Thoracic aorta endothelial cell (primary cell): ENCODE results near the genes PLA2G10 and NOMO1.

GRCh38 chr16:12100107-12100463 is 123.6 kb downstream of the SNX29 start:
- CAGE, long polyA plus RNA, result no peak

- CAGE, long polyA plus RNA, result no peak
Observed at GRCh38 chr16:12289028-12289779, 312.7 kb downstream of the SNX29 start.

GRCh38 chr16:12535991-12536241 is 267.8 kb downstream of the CPPED1 start:
- CAGE, long polyA plus RNA, result no peak

GRCh38 chr16:12899663-12900110 is 1.7 kb upstream of the SHISA9 start:
- CAGE, long polyA plus RNA, result no peak

- CAGE, long polyA plus RNA, result no peak
Observed at GRCh38 chr16:13061816-13062256, 160.4 kb downstream of the SHISA9 start.

- CAGE, long polyA plus RNA, result no peak
Observed at GRCh38 chr16:14223110-14223798, 152.1 kb downstream of the MRTFB start.

- CAGE, long polyA plus RNA, result no peak
Observed at GRCh38 chr16:14292051-14292299, 220.9 kb downstream of the MRTFB start.

GRCh38 chr16:14303144-14303462 is 232.0 kb downstream of the MRTFB start:
- CAGE, long polyA plus RNA, result no peak

GRCh38 chr16:14308920-14309890 is 238.1 kb downstream of the MRTFB start:
- CAGE, long polyA plus RNA, result no peak

DNA sequence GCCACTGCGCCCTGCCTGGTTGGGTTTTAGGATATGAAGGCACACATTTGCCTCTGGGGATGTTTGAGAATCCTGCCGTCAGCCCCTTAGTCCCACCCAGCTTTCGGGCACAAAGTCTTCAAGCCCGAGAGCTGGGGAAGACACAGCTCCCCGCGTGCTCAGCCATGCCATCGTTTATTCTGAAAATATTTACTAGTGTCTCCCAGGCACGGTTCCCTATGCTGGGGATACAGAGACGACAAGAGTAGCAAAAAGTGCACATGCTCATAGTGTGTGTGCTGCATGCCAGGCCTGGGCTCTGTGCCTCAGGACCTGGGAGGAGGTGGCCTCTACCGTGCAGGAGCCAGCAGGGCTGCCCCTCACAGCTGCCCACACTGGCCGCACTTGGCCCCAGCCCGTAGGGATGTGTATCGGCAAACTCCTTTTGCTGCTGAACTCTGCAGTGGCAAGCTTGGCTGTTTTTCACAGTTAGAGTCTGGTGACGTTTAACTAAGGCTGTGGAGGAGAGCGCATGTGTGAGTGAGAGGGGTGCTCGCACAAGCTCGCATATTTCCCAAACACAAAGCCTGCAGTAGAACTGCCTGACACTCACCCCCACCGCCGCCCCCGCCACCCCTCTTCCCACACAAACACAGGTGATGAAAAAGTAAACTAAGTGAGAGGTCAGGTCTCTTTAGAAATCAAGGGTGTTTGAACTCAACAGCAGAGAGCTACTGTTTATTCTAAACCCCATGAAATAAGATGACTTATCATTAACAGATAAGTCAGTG is 266.4 kb downstream of the MRTFB start:
- CAGE, long polyA plus RNA, result no peak

- CAGE, long polyA plus RNA, result no peak
Observed at GRCh38 chr16:14560417-14560805, 69.6 kb downstream of the PARN start.

GRCh38 chr16:14694110-14694663 is at the start of gene PLA2G10:
Gene PLA2G10, minus strand, starts transcription at chr16:14694308.
- CAGE, long polyA plus RNA, result no peak

DNA sequence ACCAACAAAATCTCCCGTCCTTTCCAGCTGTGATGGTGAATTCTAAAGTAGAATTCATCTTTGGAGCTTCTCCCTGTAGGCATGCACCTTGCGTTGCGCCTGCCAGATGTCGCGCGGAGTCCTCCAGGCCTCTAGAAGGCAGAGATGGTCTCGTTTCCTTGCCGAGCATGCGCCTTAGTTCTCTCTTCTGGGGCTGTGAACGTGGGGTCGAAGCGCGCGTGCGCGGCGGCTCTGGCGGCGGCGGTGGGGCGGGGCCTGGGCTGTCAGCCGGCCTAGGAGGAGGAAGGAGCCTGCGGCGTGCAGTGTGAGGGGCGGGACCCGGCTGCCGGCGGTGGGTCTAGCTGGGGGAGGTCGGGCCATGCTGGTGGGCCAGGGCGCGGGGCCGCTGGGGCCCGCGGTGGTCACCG is at the start of gene NOMO1:
TSS of gene NOMO1 (plus strand) at position 228 of the 407 bp plus-strand sequence.
- CAGE, long polyA plus RNA, result no peak

- CAGE, long polyA plus RNA, result no peak
Observed at GRCh38 chr16:14988023-14988813, 13.4 kb downstream of the PDXDC1 start.

DNA sequence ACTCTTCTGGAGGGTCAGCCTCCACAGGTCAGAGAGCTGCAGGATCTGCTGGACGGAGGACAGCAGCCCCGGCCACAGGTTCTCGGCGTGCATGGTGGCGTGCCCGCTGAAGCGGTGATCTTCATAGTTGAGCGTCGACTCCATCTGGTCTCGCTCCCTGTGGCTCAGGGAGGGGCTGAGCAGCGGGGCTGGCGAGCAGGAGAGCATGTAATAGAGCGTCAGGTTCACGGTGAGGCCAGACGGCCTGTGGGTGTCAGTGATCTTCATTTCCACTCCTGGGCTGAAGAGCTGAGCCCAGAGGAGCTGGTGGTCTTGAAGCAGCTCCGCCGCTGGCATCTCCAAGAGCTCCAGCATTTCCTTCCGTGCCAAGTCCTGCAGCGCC is 14.0 kb downstream of the PDXDC1 start:
- CAGE, long polyA plus RNA, result no peak

- CAGE, long polyA plus RNA, result no peak
Observed at GRCh38 chr16:15060409-15061684, 5.0 kb upstream of the NTAN1 start.

DNA sequence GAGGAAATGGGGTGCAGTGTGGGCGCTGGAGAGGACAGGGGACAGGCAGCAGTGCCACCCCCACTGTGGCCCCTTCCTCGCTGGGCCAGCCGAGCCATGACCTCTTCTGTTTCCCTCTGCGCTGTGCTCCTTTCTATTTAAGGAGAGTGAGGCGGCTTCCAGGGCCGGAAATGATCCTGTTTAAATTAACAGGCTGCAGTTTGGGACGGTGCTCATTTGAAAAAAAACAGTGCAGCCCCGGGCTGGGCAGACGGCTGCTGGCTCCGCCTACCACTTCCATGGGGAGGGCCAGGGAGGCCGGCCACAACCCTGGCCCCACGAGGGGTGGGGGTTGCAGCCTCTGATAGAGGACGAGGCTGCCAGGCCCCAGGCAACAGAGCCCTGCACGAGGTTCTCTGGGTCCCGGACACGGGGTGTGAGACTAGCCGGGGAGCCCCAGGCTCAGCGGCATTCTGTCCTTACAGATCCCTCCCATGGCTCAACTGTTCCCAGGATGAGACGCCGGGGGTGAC is 50.2 kb upstream of the RRN3 start:
- CAGE, long polyA plus RNA, result no peak

DNA sequence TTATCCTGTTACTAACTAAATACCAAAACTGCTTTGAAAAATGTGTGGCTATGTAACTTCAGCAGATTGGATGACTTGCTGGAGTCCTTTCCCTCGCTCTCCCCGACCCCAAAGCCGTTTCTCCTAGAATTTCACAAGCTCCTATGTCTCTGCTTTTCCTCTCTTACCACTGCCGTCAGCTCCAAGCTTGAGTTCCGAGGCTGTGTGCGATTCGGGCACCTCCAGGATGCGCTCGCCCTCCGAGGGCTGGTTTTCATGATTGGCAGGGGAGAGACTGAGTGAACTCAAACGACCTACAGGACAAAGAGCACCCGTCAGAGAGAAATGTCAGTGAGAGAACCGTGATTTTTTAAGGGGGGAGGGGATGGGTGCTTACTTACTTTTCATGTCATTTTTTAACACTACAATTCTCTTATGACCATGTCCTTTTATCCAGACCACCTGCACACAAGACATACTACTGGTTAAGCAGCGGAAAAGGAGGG is 42.7 kb downstream of the MARF1 start:
- CAGE, long polyA plus RNA, result no peak

- CAGE, long polyA plus RNA, result no peak
Observed at GRCh38 chr16:15641901-15642930, 738 bp downstream of the MARF1 start.

DNA sequence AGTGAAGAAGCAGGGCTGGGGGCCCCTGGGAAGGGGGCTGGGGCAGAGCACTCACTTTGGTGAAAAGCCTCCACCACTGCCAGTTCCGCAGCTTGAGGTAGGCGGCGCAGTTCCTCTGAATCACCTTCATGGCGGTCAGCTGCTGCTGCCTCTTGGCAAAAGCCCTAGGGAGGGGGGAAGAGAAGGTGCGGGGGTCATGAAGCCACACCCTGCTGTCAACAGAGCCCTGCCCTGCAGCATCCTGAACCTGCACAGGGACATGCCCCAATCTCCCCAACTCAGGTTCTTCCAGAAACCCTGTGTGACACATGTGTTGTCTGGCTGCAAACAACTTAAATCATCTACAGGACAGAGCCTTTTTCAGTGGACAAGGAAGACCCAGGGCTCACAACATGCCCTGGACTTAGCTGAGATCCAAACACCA is 95.0 kb downstream of the NDE1 start:
- CAGE, long polyA plus RNA, result no peak